LHCN-M2 (cell line): ENCODE measurements around the genes PI3, SPINT3, WFDC10A, WFDC9 and PCIF1.

GRCh38 chr20:44445349-44446613 is 29.9 kb upstream of the TTPAL start:
- RAMPAGE, long total RNA: no peak

DNA sequence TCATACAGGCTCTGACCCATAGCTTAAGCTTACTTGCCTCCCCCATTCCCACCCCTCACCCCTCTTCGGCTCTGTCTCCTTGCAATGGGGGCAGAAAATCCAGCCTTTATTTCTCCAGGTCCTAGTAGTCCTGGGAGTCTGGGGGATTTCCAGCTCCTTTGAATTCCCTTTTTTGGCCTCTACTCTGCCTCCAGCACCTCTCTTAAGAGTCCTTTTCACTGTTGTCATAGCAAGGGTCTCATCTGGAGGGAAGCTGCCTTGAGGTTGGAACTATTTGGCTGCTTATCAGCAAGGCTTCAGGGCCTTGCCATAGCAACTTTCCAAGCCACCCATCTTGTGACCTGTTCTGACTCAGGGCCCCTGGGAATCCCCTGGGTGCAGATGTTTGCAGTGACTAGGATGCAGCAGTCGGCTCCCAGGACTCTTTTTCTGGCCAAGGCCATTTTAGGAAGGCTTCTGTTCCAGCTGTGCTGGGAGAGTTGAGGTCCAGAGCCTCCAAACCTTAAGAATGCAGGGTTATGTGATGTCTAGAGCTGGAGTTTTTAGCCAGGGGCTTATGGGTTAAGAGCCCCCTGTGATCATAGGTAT is 12.3 kb downstream of the PKIG start:
- RAMPAGE, long total RNA: no peak

DNA sequence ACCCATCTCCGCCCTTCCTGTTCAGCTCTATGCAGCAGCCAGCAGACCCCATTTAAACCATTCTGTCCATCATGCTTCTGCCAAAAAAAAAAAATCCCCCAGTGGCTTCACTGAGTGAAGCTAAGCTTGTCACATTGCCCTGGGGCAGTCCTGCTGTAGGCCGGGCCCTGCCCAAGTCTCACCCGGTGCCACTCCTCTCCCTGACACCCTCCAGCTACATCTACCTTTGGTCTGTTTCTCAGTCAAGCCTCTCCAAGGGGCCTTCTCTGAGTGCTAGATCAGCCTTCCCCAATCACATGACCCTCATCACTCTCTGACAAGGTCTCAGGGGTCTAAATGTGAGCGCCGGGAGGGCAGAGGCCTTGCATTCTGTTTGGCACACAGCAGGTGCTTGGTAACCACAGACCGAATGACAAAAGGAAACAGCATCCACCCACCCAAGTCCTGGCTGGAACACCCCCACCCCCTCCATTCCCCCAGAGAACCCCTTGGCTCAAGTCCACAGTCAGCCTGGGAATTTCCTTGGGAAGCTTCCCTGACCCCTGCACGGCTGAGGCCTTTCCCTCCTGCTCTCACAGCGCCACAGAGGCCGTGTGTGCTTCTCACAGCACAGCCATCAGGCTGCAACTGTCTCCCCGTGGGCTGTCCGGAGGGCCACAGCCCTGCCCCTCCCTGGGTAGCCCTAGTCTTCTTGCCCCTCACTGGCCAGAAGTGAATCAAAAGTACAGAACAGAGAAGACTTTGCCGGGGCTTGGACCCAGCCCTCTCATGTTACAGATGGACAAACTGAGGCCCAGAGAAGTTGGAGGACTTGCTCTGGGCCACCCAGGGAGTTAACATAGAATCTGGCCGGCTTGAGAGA is 32.9 kb downstream of the PKIG start:
- RAMPAGE, long total RNA: no peak

- RAMPAGE, long total RNA: no peak
Observed at GRCh38 chr20:44618465-44618998, 33.0 kb downstream of the ADA start.

GRCh38 chr20:44651038-44651494 is 433 bp downstream of the ADA start:
- RAMPAGE, long total RNA: no peak

DNA sequence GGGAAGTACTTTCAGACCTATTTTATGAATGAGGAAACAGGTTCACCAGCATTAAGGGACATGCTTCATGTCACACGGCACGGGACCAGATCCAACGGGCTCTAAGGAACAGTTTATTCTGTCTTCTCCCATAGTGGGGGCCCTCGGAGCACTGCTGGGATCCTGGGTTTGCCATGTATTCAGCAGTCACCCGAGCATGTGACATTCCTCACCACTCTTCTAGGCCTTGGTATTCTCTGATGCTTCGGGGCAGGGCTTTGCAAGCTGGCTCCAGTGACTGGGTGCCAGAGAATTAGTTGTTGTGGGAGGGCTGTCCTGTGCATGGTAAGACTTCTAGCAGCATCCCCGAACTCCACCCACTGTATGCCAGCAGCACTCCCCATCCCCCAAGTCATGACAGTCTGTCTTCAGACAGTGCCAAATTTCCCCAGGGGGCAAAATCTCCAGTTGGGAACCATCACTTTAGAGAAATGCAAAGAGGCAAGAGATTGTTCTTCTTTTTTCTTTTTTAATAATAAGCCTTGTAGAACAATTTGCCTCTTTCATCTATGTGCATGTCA is 5.5 kb downstream of the CCN5 start:
- RAMPAGE, long total RNA: no peak

DNA sequence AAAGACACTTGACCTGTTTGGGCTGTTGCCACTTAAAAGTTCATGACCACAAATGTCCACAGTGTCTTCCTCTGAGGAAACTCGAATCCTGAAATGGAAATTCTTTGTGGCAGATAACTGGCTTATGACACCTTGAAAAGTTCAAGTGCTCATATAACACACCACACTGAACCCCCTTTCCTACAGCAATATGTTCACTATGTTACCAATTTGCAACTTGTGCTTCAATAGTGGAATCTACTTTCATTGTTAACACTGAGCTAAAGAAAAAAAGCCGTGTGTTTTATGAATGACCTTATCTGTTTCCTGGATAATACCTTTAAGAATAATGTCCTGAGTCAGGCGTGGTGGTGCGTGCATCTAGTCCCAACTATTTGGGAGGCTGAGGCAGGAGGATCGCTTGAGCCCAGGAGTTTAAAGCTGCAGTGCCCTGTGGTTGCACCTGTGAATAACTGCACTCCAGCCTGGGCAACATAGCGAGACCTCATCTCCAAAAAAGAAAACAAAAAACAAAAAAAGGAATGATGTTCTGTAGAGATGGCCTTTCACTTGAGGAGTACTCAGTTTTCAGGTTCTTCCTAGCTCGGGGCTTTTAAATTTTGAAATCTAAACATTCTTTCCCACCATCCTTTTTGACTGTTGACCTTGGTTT is 2.8 kb upstream of the PABPC1L start:
- RAMPAGE, long total RNA: no peak

- RAMPAGE, long total RNA: no peak
Observed at GRCh38 chr20:45053086-45053448, 47.9 kb downstream of the KCNS1 start.

DNA sequence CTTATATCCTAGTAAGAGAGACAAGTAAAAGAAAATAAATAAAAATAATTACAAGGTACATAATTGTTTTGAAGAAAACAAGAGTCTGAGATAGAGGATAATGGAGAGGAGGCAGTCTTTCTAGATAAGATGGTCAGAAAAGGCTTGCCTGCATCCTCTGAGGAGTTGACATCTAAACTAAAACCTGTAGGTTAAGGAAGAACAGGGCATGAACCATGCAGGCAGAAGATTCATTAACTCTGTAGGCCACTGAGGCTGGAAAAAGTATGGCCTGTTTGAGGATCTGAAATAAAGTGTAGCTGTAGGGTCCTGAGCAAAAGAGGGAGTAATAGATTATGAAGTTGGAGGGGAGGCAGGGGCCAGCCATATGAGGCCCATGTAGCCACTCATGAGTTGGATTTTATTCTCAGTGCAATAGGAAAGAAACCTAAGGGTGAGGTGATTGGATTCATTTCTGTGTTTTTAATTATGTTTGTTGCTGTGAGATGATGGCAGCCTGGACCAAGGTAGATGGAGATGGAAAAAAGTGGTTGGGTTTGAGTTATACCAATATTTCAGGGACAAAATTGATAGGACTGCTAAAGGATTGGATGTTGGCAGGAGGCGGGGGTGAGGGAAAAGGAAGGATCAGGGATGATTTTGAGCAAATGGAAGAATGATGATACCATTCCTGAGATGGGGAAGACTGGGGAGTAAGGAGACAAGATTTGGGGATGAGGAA is 30.9 kb downstream of the KCNS1 start:
- RAMPAGE, long total RNA: no peak

- RAMPAGE, long total RNA: no peak
Observed at GRCh38 chr20:45174381-45175148, at the start of gene PI3. Gene PI3 (plus strand): TSS chr20:45174902.

DNA sequence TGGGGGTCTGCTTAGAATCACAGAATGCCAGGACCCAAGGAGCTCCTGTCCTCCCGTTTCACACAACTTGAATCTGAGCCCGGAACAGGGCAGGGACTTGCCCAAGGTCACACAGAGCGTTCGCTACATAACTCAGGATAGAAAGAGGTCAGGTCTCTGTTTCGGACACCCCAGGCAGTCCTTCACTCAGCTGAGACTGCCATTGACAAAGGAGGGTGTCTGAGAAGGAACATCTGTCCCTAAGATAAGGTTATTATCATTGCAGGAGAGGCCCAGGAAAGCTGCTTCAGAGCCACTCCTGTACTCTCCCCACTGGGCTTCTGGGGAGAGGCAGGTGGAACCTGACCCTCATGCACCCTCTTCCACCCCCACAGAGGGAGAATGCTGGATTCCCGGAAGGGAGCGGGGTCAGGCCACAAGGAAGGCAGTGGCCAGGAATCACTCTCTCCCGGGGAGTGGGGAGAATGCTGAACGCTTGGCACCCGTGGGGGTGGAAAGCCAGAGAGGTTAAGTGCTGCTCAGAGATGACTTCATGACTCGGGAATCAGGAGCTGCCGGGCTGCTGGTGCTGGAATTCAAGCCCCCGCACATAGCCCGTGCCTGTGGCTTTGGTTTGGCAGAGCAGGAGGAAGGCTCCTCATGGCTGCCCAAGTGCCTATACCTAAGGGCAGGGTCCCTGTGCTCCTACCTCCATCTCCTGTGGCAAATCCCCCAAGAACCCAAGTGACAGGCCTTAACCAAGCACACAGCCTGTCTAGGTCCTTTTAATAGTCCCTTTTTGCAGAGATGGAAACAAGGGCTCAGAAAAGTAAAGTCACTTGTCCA is 10.6 kb downstream of the SDC4 start:
- RAMPAGE, long total RNA: no peak

- RAMPAGE, long total RNA: no peak
Observed at GRCh38 chr20:45359772-45360229, 3.2 kb upstream of the SYS1 start.

- RAMPAGE, long total RNA: no peak
Observed at GRCh38 chr20:45410614-45411534, 2.8 kb downstream of the DBNDD2 start.

- RAMPAGE, long total RNA: no peak
Observed at GRCh38 chr20:45499882-45500678, 15.3 kb downstream of the SPINT3 start.

- RAMPAGE, long total RNA: no peak
Observed at GRCh38 chr20:45515416-45515800, at the start of gene SPINT3. Gene SPINT3 (minus strand): TSS chr20:45515622.

- RAMPAGE, long total RNA: no peak
Observed at GRCh38 chr20:45629487-45629795, at the start of gene WFDC10A. Gene WFDC10A (plus strand): TSS chr20:45629739.

GRCh38 chr20:45631084-45631649 is at the start of gene WFDC9:
Gene WFDC9 (minus strand): TSS chr20:45631284.
- RAMPAGE, long total RNA: no peak

GRCh38 chr20:45898276-45899070 is 7.3 kb downstream of the CTSA start:
- RAMPAGE, long total RNA: no peak

GRCh38 chr20:45906053-45906400 is 5.9 kb downstream of the PLTP start:
- RAMPAGE, long total RNA: no peak

GRCh38 chr20:45934489-45934770 is at the start of gene PCIF1:
Gene PCIF1 (plus strand): TSS chr20:45934683.
- RAMPAGE, long total RNA: no peak